Mesenchymal stem cell of the bone marrow (primary cell): Measurements from ENCODE around the gene L3MBTL4.

DNA sequence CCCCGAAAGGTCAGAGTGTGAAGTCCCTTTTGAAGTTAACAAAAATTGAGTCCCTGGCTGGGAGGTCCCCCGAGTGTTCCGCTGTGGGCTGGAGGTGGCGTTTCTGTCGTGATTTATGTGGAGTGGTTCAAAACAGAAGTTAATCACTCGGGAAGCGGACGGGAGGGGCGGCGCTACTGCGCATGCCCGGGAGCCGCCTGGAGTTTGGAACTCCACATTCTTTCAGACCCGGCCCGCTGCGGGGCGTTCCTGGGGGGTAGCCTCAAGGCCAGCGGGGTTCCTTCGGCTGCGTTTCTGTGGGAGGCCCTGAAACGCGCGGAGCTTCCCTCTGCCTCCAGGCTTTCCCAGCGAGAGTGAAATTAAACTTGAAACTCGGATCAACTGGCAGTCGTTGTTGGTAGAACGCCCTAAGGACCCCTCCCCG lies 1.4 kb downstream of the TGIF1 start:
- CAGE, long polyA plus RNA, result no peak

GRCh38 chr18:3594035-3594816 lies 144.3 kb downstream of the TGIF1 start:
- CAGE, long polyA plus RNA, result no peak

DNA sequence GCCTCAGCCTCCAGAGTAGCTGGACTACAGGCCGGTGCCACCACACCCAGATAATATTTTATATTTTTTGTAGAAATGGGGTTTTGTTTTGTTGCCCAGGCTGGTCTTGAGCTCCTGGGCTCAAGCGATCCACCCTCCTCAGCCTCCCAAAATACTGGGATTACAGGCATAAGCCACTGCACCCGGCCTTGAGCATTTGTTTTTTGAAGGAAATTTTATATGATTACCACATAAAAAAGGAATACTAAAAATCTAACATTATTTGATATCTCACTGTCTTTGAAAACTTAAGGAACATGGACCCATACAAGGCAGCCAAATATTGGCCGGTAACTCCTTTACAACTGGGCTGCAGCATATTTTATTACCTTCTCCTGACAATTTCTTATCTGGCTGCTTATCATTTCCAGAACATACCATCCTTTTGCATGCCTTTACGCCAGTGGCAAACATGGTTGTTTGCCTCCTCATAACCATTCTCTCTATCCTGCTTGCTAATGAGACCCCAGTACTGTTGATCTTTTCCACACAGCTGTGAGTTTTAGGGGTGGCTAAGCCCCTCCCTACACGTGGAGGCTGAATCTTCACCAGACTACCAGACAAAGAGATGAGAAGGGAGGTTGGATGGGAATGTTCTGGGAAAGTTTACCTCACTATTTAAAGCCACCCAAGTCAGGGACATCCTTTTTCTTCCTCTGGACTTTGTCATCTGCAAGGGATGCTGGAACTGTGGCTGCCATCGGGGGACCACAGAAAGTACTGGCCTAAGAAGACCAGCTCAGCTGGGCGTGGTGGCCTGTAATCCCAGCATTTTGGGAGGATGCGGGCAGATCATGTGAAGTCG lies 157.5 kb downstream of the TGIF1 start:
- CAGE, long polyA plus RNA, result no peak

GRCh38 chr18:3608420-3608833 lies 158.5 kb downstream of the TGIF1 start:
- CAGE, long polyA plus RNA, result no peak

- CAGE, long polyA plus RNA, result no peak
These were observed 190.7 kb downstream of the DLGAP1 start for GRCh38 chr18:4264205-4264936.

GRCh38 chr18:4453191-4453756 lies 1.8 kb downstream of the DLGAP1 start:
- CAGE, long polyA plus RNA, result no peak

DNA sequence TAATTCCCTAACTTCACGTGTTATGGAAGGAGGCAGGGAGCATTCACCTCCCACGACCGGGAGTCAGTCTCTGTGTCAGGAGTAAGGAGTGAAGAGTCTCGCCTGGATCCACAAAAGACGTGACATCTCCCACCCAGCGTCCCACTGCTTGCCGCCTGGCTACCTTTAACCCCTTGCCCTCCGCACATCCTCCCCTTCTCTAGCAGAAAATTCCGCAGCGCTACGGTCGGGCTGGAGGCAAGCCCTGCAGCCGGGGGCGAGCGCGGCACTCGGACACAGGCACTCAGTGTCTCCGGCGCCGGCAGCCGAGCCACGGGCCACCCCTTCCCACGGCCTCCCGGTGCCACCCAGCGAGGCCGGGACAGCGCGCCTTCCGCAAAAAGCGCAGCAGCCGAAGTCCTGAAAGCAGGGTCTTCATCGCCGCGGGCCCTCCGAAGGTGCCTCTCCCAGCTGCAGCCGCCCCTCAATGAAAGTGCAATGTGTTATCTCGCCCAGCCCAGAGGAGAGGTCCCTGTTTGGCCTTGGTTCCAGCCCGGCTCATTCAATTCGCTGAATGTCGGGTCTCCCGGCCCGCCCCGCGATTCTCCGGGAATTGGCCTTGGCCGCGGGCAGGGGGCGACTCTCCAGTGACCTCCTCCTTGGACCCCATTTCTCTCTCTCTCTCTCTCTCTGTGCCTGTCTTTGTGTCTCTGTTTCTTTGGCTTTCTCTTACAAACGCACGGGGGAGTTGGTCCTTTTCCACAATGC lies 1.2 kb downstream of the DLGAP1 start:
- CAGE, long polyA plus RNA, result no peak

GRCh38 chr18:5004046-5004940 lies 192.8 kb downstream of the AKAIN1 start:
- CAGE, long polyA plus RNA, result no peak

GRCh38 chr18:5236881-5237652 lies 40.0 kb upstream of the AKAIN1 start:
- CAGE, long polyA plus RNA, result no peak

GRCh38 chr18:5237653-5238241 lies 40.7 kb upstream of the AKAIN1 start:
- CAGE, long polyA plus RNA, result no peak

DNA sequence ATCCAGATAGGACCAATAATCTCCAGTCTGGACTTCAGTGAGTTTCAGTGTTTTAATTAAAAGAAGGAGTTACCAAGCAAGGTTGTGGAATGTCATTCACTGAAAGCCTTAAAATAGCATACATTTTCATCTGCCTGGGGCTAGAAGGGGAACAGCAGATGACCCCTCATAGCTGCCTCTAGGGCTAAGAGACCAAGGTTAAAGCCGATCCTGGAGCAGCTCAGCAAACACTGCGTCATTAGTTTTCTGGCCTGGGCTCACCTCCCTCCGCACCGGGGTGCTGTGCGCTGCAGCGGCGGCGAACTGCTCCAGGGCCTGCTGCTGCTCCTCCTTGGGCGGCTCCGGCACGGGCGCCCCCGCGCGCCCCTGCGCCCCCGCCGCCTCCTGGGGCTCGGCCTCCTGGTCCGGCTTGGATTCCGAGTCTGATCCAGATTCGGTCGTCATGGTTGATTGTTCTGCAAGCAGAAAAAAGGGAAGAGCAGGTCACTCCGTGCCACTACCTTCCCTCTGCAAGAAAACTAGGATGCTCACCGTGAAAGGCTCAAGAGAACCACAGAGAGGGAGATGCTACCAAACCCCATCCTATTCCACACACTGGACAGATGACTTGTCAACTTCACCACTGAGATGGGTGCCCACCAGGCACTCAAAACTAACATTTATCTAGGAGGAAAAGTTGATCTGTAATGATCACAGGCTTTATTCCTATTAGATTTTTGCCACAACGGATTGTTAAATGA lies 54.9 kb downstream of the EPB41L3 start:
- CAGE, long polyA plus RNA, result no peak

GRCh38 chr18:5625909-5626520 lies 82.2 kb upstream of the EPB41L3 start:
- CAGE, long polyA plus RNA, result no peak

DNA sequence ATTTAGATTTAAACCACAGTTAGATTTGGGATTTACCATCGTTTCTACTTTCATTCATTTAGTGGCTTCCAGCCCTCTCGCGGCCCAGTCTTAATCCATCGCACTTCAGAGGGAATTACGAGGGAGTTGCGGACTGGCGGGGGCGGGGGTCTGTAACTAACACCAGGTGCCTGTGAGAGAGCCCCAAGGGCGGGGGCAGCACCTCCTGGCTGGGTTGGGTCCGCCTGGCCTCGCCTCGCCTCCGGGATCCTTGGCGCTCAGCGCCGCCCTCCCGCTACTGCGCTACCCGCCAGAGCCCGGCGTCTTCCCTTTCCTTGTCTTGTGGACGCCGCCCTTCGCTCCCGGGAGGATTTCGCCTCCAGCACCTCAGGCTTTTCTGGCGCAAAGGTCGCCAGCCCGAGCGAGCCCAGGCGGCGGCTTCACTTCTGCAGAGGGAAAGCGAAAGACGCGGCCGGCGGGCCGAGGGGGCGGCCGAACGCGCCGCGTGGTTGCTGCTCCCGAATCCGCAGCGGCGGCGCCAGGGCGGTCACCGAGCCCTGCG lies 84.5 kb upstream of the EPB41L3 start:
- CAGE, long polyA plus RNA, result no peak

DNA sequence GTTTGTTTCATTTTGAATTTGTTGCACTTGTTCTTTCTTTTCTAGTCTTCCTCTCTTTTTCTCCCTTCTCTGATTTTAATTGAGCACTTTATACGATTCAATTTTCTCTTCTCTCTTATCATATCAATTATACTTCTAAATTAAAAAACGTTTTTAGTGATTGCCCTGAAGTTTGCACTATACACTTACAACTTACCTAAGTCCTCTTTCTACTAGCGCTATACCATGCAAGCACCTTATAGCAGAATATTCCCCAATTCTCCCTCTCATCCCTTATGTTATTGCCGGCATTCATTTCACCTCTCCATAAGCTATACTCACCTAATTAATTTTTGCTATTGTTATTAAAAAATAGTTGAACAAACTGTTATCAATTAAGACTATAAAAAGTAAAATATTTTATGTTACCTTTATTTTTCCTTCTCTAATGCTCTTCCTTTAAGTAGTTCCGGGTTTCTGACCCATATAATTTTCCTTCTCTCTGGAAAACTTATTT lies 166.4 kb upstream of the TMEM200C start:
- CAGE, long polyA plus RNA, result no peak

GRCh38 chr18:6394437-6394713 lies 20.3 kb downstream of the L3MBTL4 start:
- CAGE, long polyA plus RNA, result no peak

DNA sequence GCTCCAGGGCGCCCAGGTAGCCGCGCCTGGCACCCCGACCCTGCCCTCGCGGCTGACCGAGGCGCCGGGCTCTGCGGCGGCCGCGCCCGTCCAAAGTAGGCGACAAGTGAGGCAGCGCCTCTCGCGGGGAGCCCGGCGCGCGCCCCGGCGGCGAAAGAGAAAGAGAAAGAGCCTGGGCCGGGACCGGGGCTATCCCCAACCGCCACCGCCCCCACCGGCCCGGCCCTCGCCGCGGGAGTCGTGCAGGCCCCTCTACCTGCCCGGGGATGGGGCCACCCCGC lies 319 bp downstream of the L3MBTL4 start:
- CAGE, long polyA plus RNA, result no peak

GRCh38 chr18:6414733-6415572 lies at the start of gene L3MBTL4:
L3MBTL4 (minus strand) TSS chr18:6414911.
- CAGE, long polyA plus RNA, result no peak

DNA sequence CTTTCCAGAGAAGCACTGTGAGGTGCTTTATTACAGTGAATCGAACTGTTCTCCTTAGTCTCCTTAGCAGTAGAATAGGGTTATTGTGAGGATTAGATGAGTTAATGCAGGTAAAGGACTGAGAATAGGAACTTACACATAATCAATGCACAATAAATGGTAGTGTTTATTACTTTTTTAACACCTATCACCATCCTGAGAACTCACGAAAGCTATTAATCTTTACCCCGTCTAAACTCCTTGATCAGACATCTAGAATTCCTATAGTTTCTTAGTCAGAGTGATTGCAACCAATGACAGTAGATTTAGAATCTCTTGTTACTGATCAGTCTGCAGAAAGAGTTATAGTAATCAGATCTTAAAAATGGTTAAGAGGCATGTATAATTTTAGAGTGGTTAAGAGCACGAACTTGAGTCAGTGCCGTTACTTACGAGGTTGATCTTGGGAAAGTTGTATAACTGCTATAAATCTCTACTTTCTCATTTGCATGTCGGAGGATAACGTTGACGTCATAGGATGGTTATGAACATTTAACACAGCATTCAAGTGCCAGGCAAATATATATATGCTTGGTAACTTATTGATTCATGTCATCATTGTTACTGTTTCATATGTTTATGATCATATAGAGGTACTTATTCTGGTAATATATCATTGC lies 146.1 kb downstream of the ARHGAP28 start:
- CAGE, long polyA plus RNA, result no peak

DNA sequence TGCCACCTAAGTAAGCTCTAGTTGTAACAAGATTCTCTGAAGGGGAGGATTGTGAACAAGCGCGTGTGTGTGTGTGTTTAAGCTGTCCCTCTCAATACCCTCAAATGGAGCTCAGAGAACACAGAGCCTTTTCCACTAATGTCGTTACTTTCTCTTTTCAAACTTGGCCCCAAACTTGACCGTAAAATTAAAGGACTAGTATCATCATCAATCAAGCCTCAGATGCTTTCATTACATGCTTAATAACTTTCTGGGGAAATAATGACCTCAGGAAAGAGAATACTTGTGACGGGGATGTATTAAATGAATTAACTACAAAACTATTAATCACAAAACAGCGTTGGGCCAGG lies 155.8 kb downstream of the ARHGAP28 start:
- CAGE, long polyA plus RNA, result no peak

DNA sequence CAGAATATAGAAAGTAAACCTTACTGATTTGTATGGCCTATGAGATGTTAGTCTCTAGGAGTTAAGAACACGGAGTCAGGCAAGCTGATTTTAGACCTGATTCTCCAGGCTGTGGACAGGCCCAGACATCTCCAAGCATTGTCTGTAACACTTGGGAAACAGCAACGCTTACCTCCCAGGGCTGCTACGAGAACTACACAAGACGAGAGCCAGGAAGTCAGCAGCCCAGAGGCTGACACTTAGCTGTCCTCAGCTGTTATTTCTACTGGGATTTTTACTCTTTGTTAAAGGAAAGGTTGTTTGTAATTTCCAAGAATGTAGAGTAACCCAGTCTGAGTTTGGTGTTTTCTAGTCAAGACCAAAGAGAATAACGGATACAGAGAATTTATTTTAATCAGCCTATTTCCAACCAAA lies 123.5 kb downstream of the LAMA1 start:
- CAGE, long polyA plus RNA, result no peak